Karpas-422 (cell line): ENCODE data around the gene DUSP7.

- PRO-cap: no peak
- RAMPAGE, long total RNA: no peak
Measured at GRCh38 chr3:50584358-50584786, 15.1 kb downstream of the HEMK1 start.

DNA sequence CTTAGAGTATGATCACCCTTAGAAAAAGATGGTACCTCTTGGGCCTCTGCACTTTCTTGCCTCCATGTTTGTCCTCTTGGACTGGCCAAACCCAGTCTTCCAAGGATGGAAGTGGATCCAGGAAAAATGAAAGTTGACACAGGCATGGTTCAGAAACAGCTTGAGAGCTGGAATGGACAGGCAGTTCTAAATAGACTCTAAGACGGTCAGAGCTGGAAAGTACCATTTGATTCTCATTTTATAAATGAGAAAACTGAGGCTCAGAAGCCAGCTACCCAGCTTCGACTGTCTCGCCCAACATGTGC lies 17.5 kb upstream of the DOCK3 start:
- PRO-cap: no peak
- RAMPAGE, long total RNA: no peak

DNA sequence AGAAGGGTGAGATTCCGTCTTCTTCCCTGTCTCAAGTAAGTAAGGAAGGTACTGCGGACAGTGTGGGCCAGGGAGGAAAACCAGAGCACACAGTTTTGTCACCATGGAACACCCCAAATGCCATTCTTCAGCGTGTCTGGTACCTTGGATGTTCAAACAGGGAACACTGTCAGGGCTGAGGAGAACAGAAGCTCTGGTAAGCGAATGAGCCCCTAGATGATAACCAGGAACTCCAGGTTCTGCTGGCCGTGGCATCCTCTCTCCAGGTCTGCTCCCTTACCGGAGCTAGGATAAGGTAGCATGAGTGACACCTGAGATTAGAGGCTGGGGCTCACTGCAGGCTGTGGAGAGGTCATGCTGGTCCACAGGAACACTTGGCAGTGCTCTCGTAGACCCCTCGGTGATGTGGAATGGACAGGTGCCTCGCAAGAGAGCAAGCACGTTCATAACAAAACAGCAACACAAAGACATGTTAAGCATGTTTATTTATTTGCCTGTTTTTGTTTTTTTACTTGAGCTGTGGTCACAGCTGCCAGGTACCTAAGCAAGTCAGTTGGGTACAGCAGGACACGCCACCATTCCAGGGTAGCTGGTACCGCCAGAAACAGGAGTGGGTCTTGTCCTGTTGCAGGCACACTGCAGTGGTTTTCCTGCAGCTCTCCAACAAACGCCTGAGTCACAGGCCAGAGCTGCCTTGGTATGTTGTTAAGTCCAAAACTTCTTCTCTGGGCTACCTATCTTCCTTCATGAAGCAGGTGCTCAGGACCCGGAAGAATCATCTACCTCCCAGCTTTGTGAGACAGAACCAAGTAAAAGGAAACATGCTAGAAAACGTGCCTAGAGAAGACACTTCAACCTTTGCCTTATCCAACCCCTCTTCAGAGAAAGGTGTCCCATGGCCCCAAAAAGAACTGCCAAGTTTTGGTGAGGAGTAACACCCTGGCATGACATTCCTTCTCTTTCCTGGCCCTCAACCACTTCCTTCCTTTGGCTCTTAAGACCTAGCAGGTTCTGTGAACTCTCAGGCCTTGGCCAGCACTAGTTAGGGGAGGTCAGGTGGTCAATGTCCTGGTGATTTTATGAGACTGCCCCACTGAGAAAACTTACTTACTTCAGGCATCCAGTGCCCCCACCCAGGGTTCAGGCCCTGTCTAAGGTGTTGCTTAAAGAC lies 4.7 kb downstream of the RBM15B start:
- PRO-cap: no peak
- RAMPAGE, long total RNA: no peak

DNA sequence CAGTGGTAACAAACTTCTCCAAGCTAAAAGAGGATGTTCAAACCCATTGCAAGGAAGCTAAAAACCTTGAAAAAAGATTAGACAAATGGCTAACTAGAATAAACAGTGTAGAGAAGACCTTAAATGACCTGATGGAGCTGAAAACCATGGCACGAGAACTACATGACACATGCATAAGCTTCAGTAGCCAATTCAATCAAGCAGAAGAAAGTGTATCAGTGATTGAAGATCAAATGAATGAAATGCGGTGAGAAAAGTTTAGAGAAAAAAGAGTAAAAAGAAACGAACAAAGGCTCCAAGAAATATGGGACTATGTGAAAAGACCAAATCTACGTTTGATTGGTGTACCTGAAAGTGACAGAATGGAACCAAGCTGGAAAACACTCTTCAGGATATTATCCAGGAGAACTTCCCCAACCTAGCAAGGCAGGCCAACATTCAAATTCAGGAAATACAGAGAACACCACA lies 22.0 kb upstream of the TEX264 start:
- PRO-cap: no peak
- RAMPAGE, long total RNA: no peak

- PRO-cap: no peak
- RAMPAGE, long total RNA: no peak
Measured at GRCh38 chr3:51686096-51687270, 15.4 kb downstream of the TEX264 start.

- PRO-cap: no peak
- RAMPAGE, long total RNA: no peak
Measured at GRCh38 chr3:51687297-51687920, 16.4 kb downstream of the TEX264 start.

DNA sequence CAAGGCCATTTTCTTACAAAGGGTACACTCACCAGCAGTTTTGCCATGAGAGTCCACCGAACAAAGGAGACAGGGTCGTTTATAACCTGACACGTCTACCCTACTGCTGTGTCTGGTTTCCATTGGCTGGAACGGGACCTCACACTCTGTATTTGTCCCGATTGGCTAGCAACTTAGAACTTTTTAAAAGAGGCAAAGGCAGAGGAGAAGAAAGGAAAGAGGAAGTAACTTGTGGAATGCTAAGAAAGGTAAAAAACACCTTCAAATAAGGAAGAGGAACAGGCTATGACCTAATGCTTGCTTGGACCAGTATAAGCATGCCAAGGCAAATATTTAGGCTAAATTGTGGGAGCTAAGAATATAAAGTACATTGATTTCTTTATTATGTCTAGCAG lies 24.6 kb downstream of the IQCF6 start:
- PRO-cap: no peak
- RAMPAGE, long total RNA: no peak

GRCh38 chr3:51955522-51956923 lies 842 bp downstream of the GPR62 start:
- PRO-cap: no peak
- RAMPAGE, long total RNA: no peak

DNA sequence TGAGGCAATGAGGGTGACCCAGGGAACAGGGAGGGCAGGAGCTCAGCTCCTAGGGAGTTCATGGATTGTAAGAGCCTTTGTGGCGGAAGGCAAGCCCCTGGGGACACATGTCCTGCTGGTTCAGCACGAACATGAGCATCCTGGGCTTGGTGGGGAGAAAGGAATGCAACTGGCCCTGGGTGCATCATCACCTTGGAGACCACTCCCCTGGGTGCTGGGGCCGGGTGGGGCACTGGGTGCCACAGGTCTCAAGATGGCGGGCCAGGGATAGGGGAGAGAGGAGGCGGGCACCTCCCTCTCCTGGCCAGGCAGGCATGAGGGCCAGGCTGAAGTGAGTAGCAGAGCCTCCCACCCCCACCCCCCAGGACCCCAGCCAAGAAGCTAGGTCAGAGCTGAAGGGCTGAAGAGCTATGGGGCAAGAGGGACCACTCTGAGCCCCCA lies 782 bp downstream of the PCBP4 start:
- PRO-cap: no peak
- RAMPAGE, long total RNA: no peak

GRCh38 chr3:52045987-52047114 lies 10.0 kb downstream of the DUSP7 start:
- PRO-cap: no peak
- RAMPAGE, long total RNA: no peak

- PRO-cap: unidirectional peak, plus-strand start at chr3:52056672
- RAMPAGE, long total RNA: no peak
Measured at GRCh38 chr3:52056270-52056784, at the start of gene DUSP7. TSS of gene DUSP7 (minus strand) at chr3:52056571.

DNA sequence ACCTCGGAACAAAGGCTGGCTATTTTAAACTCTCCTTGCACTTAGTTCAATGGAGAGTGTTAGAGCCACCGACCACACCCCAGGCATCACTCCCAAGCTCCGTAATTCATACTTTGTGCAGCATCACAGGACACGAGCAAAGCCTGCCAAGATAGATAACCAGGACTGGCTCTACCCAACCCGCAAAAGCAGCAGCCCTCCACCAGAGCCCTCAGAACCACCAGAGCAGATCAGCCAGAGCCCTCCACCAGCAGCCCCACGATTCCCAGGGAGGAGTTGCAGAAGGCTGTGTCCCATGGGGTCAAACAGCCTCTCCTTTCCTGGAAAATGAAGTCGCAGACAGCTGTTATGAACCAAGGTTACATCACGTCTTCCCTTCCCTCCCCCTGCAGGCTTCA lies 45.7 kb downstream of the POC1A start:
- PRO-cap: no peak
- RAMPAGE, long total RNA: no peak

DNA sequence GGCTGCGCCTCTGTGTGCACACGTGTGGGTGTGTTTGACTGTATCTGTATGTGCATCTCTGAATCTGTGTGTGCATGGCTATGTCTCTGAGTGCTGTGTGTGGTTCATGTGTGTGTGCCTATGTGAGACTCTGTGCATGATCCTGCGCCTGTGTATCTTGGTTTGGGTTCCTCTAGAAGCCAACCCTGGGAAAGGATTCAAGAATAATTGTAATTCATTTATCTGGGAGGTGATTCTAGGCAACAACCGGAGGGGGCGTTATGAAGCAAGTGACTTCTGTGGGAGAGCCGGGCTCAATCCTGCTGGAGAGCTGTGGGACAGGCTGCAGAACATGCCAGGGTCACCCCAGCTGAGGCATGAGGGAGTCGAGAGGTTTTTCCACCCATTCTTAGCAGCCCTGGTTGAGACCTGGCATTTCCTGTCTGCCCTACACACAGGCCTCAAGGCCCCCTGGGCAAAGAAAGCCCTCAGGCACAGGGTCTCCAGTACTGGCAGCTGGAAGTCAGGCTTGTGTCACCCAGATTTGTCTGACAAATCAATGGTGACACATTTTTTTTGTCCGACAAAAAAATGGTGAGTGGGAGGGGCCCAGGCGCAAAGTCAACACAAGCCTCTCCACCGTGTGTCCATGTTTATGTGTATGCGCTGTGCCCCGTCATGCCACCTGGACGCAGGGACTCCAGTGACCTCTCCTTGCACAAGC lies 21.1 kb upstream of the ALAS1 start:
- PRO-cap: no peak
- RAMPAGE, long total RNA: no peak

DNA sequence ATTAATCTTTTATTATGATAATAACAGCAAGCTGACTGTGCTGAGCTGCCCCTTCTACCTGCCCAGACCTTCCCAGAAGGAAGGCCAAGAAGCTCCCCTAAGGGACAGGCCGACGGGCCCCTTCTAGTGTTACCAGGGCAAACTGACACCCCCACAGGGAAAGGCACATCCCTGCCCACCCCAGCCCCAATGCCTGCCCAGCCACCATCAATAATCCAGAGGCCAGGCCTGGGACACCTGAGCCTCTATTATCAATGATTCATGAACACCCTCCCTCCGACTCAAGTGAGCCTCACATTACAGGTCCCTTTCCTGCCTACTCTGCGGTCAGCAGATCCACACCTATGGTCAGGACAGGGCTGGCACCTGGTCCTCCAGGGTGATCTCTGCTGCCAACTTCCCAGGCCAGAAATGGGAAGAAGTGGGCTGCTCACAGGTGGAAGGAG lies 1.9 kb downstream of the TWF2 start:
- PRO-cap: no peak
- RAMPAGE, long total RNA: no peak

DNA sequence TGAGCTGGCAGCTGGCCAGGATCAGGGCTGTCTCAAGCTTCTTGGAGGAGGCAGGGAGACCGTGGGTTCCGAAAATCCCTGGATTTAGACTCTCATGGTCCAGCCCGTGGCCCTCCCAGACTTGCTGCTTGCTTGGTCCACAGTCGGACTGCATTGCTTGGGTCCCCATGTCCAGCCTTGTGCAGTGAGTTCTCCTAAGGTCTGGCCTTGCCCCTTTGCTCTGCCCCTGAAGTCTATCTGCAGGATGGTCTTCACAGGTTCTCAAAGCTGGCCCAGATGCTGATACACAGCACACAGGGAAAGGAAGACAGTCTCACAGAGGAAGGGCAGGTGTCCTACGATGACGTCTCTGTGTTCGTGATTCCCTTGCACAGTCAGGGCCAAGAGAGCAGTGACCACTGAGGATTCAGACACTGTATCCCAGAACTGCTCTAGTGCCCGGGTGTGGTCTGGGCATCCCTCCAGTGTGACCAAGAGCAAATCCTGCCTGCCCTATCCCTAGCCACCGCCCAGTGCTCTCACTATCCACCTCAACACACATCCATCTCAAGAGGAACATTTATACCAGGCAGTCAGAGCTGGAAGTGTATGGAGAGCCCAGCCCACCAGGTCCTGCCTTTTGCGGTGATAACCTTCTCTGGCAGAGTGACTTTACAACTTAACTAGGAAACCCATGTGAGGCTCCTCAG lies 4.0 kb downstream of the PPM1M start:
- PRO-cap: no peak
- RAMPAGE, long total RNA: no peak

- PRO-cap: no peak
- RAMPAGE, long total RNA: no peak
Measured at GRCh38 chr3:52253698-52254712, 8.4 kb downstream of the PPM1M start.

- PRO-cap: no peak
- RAMPAGE, long total RNA: no peak
Measured at GRCh38 chr3:52289245-52290171, 1.9 kb downstream of the GLYCTK start.

GRCh38 chr3:52310504-52311335 lies 5.4 kb upstream of the DNAH1 start:
- PRO-cap: no peak
- RAMPAGE, long total RNA: no peak

GRCh38 chr3:52370302-52370767 lies 39.5 kb downstream of the BAP1 start:
- PRO-cap: no peak
- RAMPAGE, long total RNA: no peak

- PRO-cap: no peak
- RAMPAGE, long total RNA: no peak
Measured at GRCh38 chr3:52433330-52434474, 11.2 kb downstream of the SEMA3G start.